Skin of body (tissue), 2 donors: ENCODE data around the gene PLXNA1.

GRCh38 chr3:126197483-126198787 lies 17.5 kb upstream of the ALDH1L1 start:
- RAMPAGE, long total RNA, result no peak

DNA sequence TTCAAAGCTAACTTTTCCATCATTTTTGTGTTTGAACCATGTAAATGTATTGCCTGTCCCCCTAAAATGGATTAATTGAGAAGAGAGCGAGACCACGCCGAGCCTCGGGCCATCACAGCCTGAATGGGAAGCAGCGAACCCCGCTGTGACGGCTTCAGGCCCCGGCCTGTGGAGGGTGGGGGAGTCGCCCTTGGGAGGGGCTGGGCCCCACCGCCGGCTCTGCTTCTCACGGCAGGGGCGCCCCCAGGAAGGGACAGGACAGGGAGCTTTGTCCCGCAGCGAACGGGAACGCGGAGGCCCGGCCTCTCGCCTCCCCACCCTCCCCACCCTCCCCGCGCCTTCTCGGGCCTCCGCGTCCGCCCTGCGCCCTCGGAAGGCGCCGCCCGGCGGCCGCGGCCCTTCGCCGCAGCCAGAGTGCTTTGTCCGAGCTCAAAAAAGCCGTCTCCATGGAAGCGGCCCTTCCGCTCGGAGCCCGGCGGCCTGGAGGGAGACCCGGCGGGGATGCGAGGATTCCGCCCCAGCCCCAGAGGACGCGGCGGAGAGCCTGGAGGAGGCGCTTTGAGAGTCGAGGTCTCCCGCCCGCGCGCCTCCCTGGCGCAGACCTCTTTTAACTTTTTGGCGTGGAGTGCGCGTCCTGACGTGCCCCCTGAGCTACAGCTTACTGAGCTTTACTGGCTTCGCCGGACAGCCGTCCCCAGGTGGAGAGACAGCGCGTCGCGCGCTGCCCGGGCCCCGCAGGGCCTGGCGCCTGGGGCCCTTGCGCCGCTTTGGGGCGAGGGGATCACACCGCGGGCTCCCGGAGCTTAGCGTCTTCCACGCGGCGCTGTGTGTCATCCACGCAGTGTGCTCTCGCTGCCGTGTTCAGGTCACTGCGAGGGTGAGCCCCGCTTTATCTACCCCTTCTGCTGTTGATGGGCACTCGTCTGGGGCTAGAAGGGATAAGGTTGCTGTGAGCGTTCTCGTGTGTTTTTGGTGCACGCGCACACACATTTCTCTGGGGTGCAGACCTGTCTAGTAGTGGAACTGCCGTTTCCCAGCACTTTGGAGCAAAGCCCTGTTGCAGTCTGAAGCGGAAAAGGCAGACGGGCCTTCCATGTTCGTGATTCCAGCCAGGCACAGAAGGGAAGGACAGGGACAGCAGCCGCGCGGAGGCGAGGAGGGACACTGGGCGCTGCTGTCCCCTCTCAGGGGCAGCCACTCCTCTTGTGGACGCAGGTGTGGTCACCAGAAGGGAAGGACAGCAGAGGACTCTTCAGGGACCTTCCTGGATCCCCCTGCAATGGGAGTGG lies 32.9 kb upstream of the ALDH1L1 start:
- RAMPAGE, long total RNA, result no peak

DNA sequence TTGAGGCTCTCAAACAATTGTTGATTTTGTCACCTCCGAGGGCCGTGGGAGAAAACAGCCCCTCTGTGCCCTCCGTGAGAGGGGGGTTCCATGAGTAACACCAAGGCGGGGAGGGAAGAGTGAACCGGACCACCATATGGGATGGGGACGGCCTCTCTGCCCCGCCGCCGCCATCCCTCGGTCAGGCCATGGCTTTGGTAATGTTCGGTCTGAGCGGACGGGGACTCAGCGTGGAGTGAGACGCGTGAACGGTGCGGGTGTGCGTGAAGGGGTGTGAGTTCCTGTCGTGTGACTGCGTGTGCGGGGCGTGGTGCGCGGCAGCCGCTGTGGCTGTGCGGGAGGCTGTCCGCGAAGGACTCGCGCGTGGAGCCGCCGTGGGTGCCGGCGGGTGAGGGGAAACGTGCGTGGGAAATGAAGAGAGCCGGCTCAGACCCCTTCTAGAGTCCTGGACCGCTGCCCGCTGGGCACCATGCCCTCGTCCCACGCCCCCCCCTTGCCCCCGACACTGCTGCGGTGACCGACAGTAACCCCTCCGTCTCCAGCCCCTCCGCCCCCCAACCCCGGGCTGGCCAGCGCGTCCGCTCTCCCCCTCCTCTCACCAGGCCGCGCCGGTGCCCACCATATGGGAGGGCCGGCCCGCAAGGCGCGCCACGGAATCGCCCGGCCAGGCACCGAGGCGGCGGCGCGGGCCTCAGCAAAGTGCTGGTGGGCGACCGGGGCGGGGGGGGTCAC lies 729 bp downstream of the KLF15 start:
- RAMPAGE, long total RNA, result no peak

GRCh38 chr3:126357741-126358045 lies 485 bp upstream of the KLF15 start:
- RAMPAGE, long total RNA, result no peak

- RAMPAGE, long total RNA, result no peak
Measured at GRCh38 chr3:126367143-126368021, 10.2 kb upstream of the KLF15 start.

DNA sequence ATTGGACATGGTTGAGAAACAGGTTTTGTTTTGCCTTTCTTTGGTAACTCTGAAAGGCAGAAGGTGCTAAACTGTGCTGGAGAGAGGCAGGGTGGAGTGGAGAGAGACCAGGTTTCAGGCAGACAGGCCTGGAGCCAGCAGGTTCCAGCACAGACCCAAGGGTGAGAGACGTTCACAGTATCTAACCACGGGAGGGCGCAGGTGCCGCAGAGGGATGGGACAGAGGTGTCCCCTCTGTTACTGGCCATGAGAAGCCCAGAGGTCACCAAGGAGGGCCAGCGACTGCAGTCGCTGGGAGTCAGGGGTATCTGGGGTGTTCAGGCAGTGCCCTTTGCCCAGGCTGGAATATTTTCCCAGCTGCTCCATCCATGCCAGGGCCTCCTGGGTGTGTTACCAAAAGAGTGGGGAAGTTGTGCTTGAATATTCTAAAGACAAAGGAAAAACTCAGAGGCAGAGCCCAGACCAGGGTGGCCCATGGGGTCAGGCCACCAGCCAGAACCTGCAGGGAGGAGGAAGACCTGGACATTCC lies 15.7 kb upstream of the KLF15 start:
- RAMPAGE, long total RNA, result no peak

- RAMPAGE, long total RNA, result no peak
Measured at GRCh38 chr3:126440842-126441408, 34.8 kb downstream of the ZXDC start.

- RAMPAGE, long total RNA, result no peak
Measured at GRCh38 chr3:126442706-126443646, 32.7 kb downstream of the ZXDC start.

DNA sequence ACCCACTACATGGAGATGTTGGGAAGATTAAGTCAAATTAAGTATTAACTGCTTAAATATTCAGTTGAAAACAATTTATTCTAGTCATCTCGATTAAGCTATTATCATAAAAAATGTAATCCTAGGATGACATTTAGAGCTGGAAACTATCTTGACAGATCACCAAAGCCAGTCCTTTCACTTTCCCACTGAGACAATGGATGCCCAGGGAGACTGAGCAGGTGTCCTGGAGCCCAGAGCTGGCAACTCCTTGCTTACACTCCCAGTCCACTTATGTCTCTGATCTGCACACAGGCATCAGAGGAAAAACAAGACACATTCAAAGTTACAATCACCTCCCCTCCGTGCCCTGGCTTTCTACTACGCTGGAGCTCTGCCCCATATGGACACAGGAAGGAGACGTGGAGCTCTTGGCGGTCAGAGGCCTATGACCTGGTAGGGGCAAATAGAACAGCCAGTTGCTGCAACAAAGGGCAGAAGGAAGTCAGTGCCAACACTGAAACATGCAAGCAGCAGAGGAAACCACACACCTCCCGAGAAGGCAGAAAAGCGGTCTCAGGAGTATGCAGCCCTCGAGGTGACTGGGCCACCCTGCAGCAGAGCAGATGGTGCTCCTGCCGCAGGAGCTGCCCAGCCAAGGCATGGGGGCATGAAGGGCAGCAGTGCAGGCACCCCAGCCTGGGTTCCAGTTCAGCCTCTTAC lies 8.9 kb downstream of the ZXDC start:
- RAMPAGE, long total RNA, result no peak

DNA sequence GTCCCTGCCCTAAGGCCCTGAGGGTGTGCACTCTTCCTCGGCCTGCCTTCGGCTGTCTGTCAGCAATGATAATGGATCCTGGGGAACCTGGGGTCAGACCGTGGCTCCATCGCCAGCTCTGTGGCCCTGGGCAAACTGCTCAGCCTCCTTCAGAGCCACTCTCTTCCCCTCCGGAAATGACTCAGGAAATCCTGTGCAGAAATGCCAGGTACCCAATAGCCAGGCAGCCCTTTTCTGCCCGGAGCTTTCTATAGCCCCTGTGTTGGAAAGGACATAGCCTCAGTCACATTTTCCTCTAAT lies 11.4 kb upstream of the ZXDC start:
- RAMPAGE, long total RNA, result no peak

GRCh38 chr3:126600843-126601320 lies 42.1 kb upstream of the C3orf22 start:
- RAMPAGE, long total RNA, result no peak

- RAMPAGE, long total RNA, result no peak
Measured at GRCh38 chr3:126847892-126848284, 135.0 kb upstream of the PLXNA1 start.

GRCh38 chr3:126981929-126983251 lies at the start of gene PLXNA1:
Gene PLXNA1 (plus strand): TSS chr3:126983115.
- RAMPAGE, long total RNA, result no peak

- RAMPAGE, long total RNA, result no peak
Measured at GRCh38 chr3:127027666-127028676, 45.1 kb downstream of the PLXNA1 start.

DNA sequence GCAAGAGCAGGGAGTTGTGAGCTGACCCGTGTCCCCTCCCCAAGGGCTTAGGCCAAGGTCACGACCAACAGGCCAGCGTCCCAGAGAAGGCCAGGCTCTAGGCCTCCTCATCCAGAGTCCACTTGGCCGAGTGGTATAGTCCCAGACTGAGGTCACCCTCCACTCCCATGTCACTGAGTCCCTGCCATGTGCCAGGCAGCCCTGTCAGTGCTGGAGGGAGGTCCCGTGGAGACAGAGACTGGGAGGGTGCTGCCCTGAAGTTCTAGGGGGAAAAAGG lies 44.0 kb downstream of the TPRA1 start:
- RAMPAGE, long total RNA, result no peak

GRCh38 chr3:127547258-127548443 lies 42.9 kb downstream of the TPRA1 start:
- RAMPAGE, long total RNA, result no peak

- RAMPAGE, long total RNA, result no peak
Measured at GRCh38 chr3:127735814-127736627, 63.3 kb downstream of the ABTB1 start.

DNA sequence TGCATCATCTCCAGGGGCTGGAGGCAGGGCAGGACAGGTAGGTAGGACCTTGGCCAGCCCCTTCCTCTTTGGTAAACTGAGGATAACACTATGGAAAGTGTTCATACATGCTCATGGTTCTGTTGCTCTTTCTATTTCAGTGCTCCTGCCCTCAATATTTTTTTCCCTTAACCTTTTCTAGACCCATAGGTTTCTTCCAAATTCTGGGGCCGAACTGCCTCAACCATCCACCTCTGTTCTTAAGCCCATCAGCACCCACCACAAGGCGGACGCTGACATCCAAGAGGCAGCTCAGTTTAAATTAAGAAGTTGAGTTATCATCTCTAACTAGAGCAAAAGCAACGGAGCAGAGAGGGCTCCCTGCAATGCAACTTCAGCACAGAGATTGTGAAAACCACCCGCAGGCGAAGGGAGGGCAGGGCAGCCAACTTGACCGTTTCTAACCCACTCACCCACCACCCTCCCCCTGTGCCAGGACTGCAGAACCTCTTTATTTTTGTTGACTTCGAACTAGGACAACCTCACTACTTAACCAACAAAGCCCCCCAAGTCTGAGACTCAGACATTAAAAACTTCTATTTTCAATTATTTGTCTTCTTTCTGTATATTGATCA lies 2.3 kb downstream of the MGLL start:
- RAMPAGE, long total RNA, result no peak

DNA sequence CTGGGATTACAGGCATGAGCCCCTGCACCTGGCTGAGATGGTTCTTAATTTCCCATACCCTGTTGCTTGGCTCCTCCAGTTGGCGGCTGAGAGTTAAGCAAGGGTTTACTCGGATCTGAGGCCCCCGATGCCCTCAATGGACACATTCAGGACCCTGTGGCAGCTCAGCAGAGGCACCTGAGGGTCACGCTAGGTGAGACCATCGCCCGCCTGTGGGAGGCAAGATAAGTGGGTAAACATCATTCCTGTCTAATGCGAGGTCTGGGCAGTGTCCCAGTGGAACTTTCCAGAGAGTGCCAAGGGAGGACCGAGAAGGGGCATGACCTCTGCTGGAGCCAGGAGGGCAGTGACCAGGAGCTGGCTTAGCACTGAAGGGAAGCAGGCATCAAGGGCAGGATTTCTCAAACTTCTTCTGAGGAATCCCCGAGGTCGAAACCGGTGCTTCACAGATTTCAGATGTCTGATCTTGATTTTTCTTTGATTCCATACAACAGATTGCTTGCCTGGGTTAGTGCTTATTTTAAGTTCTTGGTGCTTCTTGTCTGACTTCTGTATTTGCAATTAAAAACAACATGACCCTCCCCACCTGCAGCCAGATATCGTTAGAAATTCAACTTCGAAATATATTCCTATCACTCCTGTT lies 65.4 kb upstream of the SEC61A1 start:
- RAMPAGE, long total RNA, result no peak

- RAMPAGE, long total RNA, result no peak
Measured at GRCh38 chr3:127997818-127998270, 54.4 kb upstream of the SEC61A1 start.